Measurements from ENCODE around the gene DAGLA.

GRCh38 chr11:61281504-61281893 is 13.6 kb downstream of the VWCE start:
- PRO-cap: no peak

GRCh38 chr11:61352123-61352584 is 9.5 kb downstream of the CYB561A3 start:
- PRO-cap: no peak

DNA sequence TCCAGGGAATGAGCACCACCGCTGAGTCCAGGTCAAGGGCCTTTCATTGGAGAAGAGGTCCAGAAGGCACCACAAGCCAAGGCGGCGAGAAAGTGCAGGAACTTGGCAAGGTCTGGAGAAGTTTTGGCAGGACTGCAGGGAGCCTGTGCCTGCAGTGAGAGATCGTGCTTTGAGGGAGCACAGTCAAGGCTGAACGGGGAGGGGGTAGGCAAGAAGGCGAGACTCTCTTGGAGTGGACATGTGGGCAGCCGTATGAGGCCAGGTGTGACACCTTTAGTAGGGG is 30.4 kb downstream of the LRRC10B start:
- PRO-cap: no peak

DNA sequence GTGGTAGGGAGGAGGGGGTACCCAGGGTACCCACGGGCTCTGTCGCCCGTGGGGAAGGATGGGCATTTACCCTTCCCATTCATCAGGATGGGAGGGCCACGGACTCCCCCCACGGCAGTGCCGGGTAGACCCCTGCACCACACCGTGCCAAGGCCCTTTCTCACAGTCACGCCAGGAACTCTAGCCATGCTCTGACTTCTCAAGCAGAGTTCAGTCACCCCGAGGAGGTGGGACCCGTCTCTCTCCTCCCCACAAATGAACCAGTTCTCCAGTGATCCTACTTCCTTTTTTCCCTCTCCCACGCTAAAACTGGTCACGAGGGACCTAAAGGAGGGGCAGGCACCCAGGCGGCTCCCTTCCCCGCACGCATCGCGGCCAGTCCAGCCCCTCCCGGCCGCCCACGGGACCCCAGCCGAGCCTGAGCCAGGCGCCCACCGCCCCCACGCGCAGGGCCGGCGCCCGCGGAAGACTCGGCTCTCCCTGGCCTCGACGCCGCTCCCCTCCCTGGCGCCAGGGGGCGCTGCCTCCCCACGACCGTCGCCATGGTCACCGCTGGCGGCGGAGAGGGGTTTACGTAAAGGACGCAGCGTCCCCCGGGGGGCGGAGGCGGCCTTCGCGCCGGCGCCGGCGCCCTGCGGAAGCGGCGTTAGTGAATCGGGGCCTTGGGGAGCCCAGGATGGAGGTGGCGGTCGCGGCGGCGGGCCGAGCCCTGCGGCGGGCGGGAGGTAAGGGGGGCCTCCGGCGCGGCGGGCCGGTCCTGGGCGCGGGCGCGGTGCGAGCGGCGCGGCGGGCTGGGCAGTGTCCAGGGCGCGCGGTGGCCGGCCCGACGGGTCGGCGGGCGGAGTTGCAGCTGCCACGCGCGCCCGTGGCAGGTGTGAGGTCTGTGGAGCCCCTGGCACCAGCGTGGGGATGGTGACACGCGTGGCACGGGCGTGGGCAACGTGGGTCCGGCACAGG is at the start of gene DAGLA:
Gene DAGLA, plus strand, starts transcription at position 612 of the 957 bp plus-strand sequence.
- PRO-cap: bidirectional peak, plus-strand start at position 658 of the sequence, minus-strand start at position 492 of the sequence

DNA sequence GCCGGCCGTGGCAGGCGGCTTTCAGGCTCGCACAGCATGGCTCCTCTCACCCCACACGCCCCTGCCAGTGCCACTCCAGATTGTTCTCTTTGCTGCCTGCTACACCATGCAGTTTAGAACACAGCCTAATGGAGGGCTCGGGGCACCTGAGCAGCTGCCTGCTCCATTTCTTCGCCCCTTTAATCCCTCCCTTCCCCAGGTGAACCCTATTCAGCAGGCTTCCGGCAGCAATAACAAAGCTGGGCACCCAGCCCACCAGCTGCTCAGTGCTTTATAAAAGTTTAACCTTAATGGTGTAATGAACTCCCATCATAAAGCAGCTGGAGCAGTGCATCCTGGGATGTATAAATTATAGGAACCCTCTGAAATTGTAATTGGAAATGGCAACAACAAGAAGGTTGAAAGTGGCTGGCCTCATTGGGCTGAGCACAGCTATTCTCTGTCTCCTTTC is 10.8 kb downstream of the DAGLA start:
- PRO-cap: no peak

- PRO-cap: no peak
These were observed 16.9 kb downstream of the DAGLA start for GRCh38 chr11:61696977-61697592.

GRCh38 chr11:61764299-61764938 is 12.0 kb downstream of the MYRF start:
- PRO-cap: no peak

GRCh38 chr11:61769741-61769958 is 17.2 kb downstream of the MYRF start:
- PRO-cap: no peak

- PRO-cap: no peak
These were observed 1.1 kb downstream of the FADS1 start for GRCh38 chr11:61815749-61816008.

DNA sequence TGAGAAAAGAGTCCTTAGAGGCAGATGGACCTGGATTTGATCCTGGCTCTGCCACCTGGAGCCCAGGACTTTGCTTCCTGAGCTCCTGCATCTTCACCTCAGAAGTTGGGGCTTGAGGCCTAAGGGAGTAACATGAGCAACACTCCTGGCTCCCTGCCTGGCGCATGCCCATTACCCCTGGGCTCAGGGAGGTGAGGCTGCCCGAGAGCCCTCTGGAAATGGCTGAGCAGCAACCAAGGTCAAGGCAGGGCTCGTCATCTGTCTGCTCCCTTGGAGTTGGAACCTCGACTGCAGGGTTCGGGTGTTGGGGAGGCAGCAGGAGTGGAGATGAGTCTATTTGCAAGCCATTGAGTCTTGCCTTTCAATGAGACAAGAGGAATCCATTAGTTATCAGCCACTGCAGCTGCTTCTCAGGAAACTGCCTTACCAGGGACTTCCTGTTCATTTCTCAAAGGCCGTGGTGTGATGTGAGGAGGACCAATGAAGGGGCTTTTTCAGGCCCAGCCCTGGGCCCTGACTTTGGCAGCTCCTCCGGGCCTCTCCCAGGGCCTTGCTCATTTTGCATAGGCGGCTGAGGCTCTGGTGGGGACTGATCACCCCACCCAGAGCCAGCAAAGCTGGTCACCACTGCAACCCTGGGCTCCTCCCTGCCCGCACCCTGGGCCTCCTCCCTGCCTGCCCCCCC is 6.3 kb downstream of the FADS2 start:
- PRO-cap: no peak

GRCh38 chr11:61850995-61851749 is 23.1 kb downstream of the FADS2 start:
- PRO-cap: unidirectional peak, plus-strand start at chr11:61851360; unidirectional peak, plus-strand start at chr11:61851420

- PRO-cap: no peak
These were observed 9.8 kb downstream of the FADS3 start for GRCh38 chr11:61881598-61881936.

GRCh38 chr11:61890789-61891374 is 463 bp downstream of the FADS3 start:
- PRO-cap: bidirectional peak, plus-strand start at chr11:61891276, minus-strand start at chr11:61891182

- PRO-cap: no peak
These were observed 7.8 kb upstream of the FADS3 start for GRCh38 chr11:61898881-61899725.

- PRO-cap: no peak
These were observed 1.4 kb upstream of the RAB3IL1 start for GRCh38 chr11:61918563-61919462.

GRCh38 chr11:61964464-61964616 is 3.1 kb downstream of the FTH1 start:
- PRO-cap: no peak

- PRO-cap: no peak
These were observed 66.2 kb upstream of the FTH1 start for GRCh38 chr11:62033625-62034081.

GRCh38 chr11:62044953-62045152 is 77.4 kb upstream of the FTH1 start:
- PRO-cap: no peak

- PRO-cap: no peak
These were observed 2.2 kb downstream of the INCENP start for GRCh38 chr11:62125884-62126464.

GRCh38 chr11:62145460-62145796 is 21.6 kb downstream of the INCENP start:
- PRO-cap: no peak

Measured in ReNcell CX (cell line).